ENCODE measurements around a stretch of chr5.

DNA sequence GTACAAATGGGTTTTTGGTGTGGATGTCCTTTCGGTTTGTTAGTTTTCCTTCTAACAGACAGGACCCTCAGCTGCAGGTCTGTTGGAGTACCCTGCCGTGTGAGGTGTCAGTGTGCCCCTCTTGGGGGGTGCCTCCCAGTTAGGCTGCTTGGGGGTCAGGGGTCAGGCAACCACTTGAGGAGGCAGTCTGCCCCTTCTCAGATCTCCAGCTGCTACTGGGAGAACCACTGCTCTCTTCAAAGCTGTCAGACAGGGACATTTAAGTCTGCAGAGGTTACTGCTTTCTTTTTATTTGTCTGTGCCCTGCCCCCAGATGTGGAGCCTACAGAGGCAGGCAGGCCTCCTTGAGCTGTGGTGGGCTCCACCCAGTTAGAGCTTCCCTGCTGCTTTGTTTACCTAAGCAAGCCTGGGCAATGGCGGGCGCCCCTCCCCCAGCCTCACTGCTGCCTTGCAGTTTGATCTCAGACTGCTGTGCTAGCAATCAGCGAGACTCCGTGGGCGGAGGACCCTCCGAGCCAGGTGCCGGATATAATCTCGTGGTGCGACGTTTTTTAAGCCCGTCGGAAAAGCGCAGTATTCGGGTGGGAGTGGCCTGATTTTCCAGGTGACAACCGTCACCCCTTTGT is 150.7 kb downstream of the FAM170A start:
- PRO-cap, result no peak
- RAMPAGE, long total RNA, 2 experiments, result no peak in any of the 2 experiments

DNA sequence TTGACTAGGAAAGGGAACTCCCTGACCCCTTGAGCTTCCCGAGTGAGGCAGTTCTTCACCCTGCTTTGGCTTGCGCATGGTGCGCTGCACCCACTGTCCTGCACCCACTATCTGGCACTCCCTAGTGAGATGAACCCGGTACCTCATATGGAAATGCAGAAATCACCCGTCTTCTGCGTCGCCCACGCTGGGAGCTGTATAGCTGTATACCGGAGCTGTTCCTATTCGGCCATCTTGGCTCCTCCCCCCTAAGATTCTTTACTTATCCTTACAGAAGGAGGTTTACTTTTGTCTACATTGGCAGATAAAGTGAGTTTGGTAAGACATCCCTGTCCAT is 151.2 kb downstream of the FAM170A start:
- PRO-cap, result no peak
- RAMPAGE, long total RNA, 2 experiments, result no peak in any of the 2 experiments

DNA sequence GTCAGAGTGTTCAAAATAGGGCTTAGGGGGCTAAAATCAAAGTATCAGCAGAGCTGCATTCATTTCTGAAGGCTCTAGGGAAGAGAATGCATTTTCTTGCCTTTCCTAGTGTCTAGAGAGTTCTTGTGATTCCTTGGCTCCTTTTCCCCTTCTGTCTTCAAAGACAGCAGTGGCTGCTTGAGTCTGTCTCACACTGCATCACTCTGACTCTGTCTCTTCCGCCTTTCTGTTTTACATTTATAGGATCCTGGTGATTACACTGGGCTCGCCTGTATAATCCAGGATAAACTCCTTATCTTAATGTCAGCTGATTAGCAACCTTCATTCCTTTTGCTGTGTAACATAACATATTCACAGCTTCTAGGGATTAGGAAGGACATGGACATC is 267.5 kb downstream of the FAM170A start:
- PRO-cap, result no peak
- RAMPAGE, long total RNA, 2 experiments, result no peak in any of the 2 experiments

DNA sequence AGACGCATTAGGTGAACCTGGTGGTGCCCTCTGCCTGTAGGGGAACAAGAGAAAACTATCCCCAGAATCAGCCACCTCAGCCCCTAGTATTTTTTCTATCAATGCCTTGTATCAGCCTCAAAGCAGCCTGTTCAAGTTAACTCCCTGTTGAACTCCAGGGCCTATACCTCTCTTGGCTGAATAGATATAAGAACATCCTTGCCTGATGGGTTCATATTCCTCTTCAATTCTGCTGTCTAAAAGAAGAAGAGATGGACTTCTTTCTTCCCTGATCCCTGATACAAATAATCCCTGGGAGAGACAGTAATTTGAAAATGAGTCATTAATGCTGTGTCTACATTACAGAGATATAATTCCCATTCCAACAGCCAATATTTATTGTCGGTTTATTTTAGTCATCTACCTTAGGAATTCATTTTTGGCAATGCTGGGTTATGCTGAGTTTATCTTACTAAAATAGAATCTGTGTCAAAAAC is 6.9 kb upstream of the ENSG00000250803 start:
- PRO-cap, result no peak
- RAMPAGE, long total RNA, 2 experiments, result no peak in any of the 2 experiments

DNA sequence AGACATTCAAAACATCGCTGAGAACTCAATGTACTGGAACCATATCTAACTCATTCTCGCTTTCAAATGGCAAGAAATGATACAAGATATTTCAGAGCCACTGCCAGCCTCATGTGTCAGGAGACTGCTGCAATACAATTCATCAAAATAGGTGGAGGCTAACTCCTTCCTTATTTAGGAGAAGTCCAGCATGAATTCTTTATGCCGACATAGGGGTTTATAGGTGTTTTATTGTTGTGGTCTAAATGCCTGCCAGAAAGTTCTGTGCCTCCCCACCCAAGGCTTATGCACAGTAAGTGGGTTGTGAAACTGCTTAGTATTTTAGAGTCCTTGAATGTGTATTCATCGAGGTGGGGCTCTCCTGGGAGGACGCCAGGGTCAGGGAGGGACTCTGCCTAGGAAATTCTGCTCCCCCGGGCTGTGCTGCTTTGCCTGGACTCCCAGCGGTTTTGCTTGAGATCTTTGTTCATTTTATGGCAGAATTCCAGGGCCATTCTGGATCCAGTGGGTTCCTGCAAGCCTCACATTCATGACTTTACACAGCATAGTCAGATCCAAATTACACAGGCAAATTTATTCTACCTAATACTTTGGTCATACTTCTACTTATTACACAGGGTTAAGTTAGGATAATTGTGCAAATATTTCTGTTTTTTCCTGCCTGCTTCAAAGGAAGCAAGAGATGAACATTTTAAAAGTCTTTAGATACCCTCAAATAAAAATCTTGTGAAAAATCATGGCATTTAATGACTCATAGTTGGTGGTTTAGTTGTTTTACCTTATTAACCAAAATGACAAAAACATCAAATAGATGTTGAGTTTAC is 23.5 kb downstream of the ENSG00000250803 start:
- PRO-cap, result no peak
- RAMPAGE, long total RNA, 2 experiments, result no peak in any of the 2 experiments

DNA sequence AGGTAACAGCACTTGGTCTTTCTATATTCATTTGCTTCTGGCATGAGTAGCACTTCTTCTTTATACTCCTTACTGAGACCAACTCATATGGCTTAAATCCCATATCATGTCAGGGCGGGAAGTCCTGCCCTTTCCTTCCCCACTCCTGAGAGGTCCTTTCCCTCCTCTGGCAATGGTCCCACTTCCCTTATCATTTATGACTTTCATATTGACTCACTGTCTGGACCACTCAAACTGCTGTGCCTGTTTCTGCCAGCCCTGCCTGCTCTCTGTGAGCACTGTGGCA is 27.4 kb downstream of the ENSG00000250803 start:
- PRO-cap, result no peak
- RAMPAGE, long total RNA, 2 experiments, result no peak in any of the 2 experiments

- PRO-cap, result no peak
- RAMPAGE, long total RNA, 2 experiments, result no peak in any of the 2 experiments
Measured at GRCh38 chr5:122311031-122311394, 1.0 kb upstream of the SNCAIP start.

DNA sequence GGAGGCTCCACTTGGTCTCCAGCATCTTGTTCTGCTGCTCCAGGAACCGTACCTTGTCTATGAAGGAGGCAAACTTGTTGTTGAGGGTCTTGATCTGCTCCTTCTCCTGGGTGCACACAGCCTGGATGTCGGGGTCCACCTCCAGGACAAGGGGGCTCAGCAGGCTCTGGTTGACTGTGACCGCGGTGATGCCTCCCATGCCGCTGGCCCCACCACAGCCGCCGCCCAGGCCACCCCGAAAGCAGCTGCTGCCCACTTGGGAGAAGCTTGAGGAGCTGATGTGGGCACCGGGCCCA is 21.3 kb downstream of the CEP120 start:
- PRO-cap, result no peak
- RAMPAGE, long total RNA, 2 experiments, result no peak in any of the 2 experiments

DNA sequence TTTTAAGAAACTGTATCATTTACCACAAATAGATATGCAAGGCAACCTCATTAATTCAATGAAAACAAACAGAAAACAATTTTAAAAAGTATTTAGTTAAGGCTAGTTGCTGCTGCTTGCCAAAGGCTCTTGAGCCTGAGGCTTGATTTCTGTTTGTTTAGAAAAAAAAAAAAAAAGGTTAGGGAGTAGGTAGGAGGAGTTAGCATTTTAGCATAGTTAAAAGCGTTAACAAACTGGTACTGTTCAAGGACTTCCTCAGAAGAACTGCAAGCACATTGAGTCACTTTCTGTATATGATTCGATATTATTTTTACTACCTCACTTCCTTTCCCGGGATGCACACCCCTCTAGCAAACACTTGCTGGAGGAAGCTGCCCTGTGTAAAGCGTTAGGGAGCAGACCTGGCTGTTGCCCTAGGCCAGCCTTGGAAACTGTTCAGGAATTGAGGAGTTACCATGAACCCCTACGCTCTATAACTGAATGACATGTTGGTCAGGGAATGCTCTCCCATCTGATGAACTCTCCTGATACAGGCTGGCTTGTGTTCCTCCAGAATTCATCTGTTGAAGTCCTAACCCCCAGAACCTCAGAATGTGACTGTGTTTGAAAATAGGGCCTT is 15.7 kb upstream of the CEP120 start:
- PRO-cap, result no peak
- RAMPAGE, long total RNA, 2 experiments, result no peak in any of the 2 experiments

DNA sequence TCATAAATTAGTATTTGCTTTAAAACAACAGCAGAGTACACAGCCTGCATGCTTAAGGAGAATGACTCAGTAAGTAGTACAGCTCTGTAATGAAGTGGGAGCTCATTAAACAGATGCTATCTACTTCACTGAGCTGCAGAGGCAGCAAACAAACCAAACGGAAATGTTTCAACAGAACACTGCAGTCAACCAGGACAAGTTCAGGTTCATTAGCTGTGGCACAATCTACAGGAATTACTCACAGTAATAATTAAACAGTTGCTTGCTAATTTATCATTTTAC is 302.3 kb downstream of the CSNK1G3 start:
- PRO-cap, result no peak
- RAMPAGE, long total RNA, 2 experiments, result no peak in any of the 2 experiments

GRCh38 chr5:124651131-124652390 is 94.9 kb downstream of the ZNF608 start:
- PRO-cap, result unidirectional peak, plus-strand start at chr5:124651816
- RAMPAGE, long total RNA, 2 experiments, result no peak in any of the 2 experiments

DNA sequence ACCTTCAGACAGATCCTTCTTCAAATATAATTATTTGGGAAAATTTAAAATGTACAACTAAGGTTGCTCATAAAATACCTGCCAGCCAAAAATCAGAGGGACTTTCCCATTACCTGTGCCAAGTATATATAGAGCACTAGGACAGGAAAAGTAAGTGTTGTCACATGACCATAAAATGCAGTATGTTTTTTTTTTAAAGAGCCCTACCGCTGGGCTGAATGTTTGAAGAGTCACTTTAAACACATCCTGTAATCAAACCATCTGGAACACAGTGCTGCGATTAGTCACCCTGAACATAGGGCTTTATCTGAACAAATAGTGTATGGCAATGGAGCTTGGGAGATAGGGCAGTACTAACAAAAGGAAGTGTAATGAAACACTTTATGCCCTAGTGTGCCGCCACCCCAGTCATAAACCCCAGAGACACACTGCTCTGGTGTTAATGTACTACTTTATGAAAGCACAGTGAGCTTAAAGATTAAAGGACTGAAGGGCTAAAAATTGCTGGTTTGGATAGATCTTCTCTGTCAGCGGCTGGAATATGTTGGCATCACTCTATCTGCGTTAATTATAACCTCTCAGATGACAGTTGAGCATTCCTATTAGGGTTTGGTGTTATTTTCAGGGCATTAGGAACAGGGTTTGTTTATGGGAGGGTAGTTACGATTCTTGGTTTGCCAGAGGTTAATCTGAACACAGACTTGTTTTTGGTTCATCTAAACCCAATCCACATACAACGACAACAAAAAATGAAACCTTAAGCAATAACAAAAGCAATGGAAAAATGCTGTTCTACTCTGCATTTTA is 90.4 kb downstream of the ZNF608 start:
- PRO-cap, result no peak
- RAMPAGE, long total RNA, 2 experiments, result no peak in any of the 2 experiments

- PRO-cap, result no peak
- RAMPAGE, long total RNA, 2 experiments, result no peak in any of the 2 experiments
Measured at GRCh38 chr5:124902005-124902704, 155.7 kb upstream of the ZNF608 start.

DNA sequence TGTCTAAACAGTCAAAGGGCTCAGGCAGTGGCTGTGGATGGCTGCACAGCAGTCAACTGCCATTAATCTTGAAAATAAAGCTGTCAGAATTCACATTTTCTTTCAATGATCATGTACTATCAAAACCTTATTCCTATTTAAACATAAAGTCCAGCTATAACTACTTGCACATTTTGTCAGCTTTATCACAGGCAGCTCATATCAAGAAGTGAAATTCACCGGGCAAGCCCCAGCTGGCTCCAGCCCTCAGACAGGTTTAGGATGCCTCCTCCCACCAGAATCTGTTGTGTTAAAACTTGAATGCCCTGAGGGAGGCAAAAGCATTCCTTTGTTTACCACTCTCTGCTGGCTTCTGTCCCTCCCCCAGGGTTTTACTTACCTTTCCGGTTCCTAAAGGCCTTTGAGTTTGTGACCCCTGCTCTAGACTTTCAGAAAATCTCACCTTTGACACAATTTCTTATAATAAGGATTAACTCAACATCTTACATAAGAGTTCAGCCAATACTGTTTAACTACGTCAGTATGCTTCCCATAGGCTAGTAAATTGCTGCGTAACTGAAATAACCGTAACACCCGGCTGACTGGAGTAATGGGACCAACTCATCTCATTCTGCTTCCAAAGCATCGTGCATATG is 54.8 kb upstream of the GRAMD2B start:
- PRO-cap, result no peak
- RAMPAGE, long total RNA, 2 experiments, result no peak in any of the 2 experiments

DNA sequence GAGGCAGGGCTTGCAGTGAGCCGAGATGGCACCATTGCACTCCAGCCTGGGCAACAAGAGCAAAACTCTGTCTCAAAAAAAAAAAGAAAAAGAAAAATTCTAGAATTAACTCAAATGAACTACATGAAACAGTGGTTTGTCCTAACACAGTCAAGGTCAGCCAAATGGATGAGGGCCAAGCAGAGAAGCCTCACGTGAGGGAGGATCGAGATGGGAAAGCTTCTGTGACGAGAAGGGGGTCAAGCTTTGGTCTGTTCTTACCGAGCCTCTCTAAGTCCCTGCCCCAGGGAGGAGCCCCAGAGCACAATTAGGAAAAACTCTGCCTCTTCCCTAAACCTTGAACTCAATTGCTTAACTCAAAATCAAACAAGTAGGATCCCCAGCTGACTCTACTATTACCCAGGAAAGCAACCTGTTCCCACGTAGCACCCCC is 7.4 kb downstream of the ALDH7A1 start:
- PRO-cap, result no peak
- RAMPAGE, long total RNA, 2 experiments, result no peak in any of the 2 experiments

GRCh38 chr5:126680020-126680731 is 48.7 kb downstream of the TEX43 start:
- PRO-cap, result no peak
- RAMPAGE, long total RNA, 2 experiments, result no peak in any of the 2 experiments

- PRO-cap, result no peak
- RAMPAGE, long total RNA, 2 experiments, result no peak in any of the 2 experiments
Measured at GRCh38 chr5:126813910-126814336, 37.0 kb downstream of the LMNB1 start.

- PRO-cap, result no peak
- RAMPAGE, long total RNA, 2 experiments, result no peak in any of the 2 experiments
Measured at GRCh38 chr5:127029839-127030495, 391 bp downstream of the MARCHF3 start.

- PRO-cap, result no peak
- RAMPAGE, long total RNA, 2 experiments, result no peak in any of the 2 experiments
Measured at GRCh38 chr5:127040679-127041402, 10.5 kb upstream of the MARCHF3 start.

GRCh38 chr5:127041539-127041903 is 11.2 kb upstream of the MARCHF3 start:
- PRO-cap, result no peak
- RAMPAGE, long total RNA, 2 experiments, result no peak in any of the 2 experiments

Measured in breast epithelium (tissue), 2 donors.